Thyroid gland (tissue), 7 donors: ENCODE measurements around the gene GARRE1.

DNA sequence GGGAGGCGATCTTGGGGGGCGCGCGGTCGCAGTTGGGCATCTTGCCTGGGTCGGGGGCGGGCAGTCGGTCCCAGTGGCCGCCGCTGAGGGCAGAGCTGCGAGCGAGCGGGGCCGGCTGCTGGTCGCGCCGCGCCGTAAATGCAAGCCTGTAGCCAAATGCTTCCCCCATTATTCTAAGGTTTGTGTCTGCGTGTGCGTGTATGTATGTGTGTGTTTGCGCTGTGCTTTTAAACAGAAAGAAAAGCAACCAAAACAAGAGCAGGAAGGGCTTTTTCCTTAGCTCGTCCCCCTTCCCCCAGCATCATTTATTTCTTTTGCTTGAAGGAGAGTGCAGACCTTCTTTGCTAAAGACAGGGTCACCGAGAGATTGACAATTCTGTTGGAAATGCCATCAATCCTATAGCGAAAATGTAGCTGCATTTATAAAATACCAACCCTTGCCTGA lies 143.2 kb upstream of the ZNF536 start:
- PRO-cap, 2 experiments, result no peak in any of the 2 experiments
- RAMPAGE, long total RNA, 5 experiments, result no peak in any of the 5 experiments

DNA sequence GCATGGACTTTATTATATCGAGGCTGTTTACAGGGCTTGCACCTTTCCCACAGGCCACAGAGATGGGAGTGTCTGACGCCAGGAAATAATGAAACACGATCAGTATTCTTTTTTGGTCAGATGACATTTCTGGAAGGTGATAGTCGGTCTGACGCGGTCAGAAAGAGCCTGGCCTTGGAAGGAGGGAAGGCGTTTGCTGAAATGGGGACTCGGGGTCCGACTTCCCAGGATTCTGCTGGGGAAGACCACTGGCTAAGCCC lies 11.8 kb upstream of the ZNF536 start:
- PRO-cap, 2 experiments, result no peak in any of the 2 experiments
- RAMPAGE, long total RNA, 5 experiments, result no peak in any of the 5 experiments

DNA sequence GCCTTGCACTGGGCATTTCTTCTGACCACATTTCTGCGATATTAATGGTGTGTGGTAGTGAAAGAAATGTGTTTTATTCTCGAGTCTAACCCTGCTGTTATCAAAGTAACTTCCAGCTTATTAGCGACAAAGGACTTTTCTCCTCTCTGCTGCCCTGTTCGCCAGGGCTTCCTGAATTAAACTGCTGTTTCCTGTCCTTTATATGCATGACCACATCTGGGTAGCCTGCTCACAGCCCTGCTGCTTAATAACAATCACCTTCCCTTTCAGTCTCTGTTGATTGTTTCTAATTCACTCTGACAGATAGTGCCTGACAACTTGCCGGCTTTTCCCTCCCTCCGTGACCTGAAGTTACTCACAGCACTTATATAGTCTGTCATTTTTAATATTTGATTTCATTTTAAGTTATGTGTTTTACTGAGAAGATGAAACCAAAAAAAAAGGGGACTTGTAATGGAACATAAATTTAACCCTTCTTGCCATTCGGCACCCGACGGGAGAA lies 11.4 kb upstream of the ZNF536 start:
- PRO-cap, 2 experiments, result no peak in any of the 2 experiments
- RAMPAGE, long total RNA, 5 experiments, result no peak in any of the 5 experiments

DNA sequence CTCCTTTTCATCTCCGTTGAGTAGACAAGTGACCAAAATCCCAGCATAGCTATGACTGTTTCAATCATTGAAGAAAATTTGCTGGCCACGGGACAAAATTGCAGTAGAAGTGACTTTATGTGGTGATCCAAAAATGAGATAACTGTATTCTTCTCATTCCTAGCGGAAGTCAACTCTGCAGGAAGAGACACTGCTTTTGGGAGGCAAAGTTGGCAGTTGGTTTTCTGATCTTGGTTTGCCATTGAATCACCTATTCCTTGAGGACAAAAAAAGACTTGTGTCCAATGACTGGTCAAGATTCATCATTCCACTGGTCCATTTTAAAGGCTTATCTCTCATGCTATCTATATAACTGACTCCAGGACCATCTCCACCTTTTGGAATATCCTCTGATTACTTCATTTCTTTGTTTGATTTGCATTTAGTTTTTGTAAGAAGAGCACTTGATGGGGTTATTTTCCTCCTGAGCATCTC lies 454.3 kb downstream of the ZNF536 start:
- PRO-cap, 2 experiments, result no peak in any of the 2 experiments
- RAMPAGE, long total RNA, 5 experiments, result no peak in any of the 5 experiments

GRCh38 chr19:31340441-31340763 lies 8.8 kb downstream of the TSHZ3 start:
- PRO-cap, 2 experiments, result no peak in any of the 2 experiments
- RAMPAGE, long total RNA, 5 experiments, result no peak in any of the 5 experiments

DNA sequence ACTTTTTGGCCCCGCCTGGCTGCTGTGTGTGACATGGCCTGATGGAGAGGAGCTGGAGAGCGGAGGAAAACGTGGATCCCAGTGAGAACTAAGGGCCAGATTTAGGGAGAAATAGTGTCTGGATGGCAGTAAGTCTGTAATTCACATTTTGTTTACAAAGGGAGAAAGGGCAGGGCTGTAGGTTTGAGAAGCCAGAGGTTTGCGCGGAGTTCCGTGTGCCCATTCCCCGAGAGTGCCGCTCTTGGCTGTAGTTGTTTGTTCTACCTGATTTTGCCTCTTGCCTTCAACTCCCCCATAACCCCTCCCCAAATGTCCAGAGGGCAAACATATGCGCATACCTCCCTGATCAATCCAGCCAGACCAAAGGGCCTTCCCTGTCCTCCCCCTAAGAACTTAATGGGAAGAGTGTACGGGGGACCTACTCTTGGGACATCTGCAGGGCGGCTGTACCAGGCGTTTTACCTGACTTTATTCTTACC lies 3.3 kb upstream of the TSHZ3 start:
- PRO-cap, 2 experiments, result no peak in any of the 2 experiments
- RAMPAGE, long total RNA, 5 experiments, result no peak in any of the 5 experiments

DNA sequence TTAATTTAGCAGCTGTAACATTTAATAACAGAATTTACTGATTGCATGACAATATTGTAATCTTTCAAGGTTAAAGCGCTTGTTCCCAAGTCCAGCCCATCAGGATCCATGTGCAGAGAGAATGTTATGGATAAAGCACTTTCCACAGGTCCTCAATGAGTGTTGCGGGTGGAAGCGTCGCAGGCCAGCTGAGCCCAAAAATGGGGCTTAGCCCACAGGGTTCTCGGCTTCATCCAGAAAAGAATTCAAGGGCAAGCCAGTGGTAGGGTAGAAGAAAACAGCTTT lies 455.7 kb upstream of the ZNF507 start:
- PRO-cap, 2 experiments, result no peak in any of the 2 experiments
- RAMPAGE, long total RNA, 5 experiments, result no peak in any of the 5 experiments

GRCh38 chr19:32918007-32918713 lies 48.6 kb upstream of the SLC7A9 start:
- PRO-cap, 2 experiments, result no peak in any of the 2 experiments
- RAMPAGE, long total RNA, 5 experiments, result no peak in any of the 5 experiments

DNA sequence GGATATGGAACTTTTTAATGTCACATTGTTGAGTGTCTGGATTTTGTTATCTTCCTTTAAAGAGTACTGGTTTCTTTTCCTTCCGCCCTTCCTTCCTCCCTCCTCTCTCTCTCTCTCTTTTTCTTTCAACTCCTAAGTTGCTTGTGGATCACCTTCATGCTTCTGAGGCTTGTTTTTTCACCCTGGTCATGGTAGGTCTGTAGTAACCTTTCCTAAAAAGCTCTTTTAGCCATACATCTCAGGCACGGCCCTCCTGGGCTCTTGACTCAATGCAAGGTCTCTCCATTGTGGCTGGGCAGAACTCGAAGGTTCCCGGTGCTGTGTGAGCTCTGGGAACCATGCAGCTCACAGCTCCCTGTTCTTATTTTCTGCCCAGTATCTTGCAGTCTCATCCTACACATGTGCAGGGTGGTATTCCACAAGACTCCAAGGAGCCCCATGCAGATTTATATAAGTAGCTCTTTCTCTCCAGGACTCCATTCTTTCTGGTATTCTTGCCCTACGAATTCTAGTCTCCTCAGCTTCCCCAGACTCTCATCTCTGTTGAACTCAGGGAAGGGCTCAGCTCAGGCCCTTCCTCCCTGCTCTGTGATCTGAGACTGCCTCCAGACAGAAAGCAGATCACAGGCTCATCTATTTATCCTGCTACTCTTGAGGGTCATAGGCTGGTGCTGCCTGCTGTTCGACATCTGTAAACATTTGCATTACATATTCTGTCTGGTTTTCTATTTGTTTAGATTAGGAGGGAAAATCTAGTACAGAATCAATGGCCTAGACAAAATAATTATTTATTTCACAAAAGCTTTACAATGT lies 43.3 kb downstream of the CEP89 start:
- PRO-cap, 2 experiments, result no peak in any of the 2 experiments
- RAMPAGE, long total RNA, 5 experiments, result no peak in any of the 5 experiments

DNA sequence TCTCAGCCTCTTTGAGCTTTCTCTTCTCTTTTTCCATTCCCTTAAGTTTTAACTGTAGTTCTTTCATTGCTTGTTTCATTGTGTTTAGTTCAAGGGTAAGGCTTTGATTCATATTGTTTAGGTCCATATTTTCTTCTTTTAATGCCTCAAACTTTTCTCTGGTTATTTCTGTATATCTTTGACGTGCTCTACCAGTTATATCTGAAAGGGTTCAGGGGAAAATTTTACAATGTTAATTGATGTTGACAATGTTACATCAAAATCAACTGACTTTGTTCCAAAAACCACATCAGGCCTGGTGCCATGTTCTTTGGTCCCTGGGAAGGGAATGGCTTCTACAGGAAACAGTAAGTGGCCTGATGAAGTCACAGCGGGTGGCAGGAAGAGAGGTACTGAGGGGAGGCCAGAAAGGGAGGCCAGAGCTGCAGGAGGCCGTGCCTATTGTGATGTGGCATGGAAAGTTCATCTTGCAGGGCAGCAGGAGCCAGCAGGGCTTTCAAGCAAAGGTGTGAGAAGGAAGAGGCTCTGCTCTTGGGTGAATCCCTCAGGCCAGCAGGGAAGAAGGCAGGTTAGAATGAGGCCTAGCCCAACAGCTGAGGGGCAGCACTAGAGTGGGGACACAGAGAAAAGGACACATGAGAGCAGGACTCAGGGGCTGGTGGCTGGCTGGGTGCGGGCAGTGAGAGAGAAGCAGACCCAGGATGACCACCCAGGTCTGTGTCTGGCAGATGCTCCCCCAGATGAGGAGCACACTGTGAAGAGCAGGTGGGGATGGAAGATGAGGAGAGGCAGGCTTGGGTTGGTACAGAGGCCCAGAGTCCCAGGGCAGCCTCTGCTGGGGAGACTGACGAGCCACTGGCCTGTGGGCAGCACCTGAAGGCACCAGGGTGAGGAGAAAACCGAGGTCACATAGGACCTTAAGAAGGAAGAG lies 38.0 kb downstream of the CEP89 start:
- PRO-cap, 2 experiments, result no peak in any of the 2 experiments
- RAMPAGE, long total RNA, 5 experiments, result no peak in any of the 5 experiments

DNA sequence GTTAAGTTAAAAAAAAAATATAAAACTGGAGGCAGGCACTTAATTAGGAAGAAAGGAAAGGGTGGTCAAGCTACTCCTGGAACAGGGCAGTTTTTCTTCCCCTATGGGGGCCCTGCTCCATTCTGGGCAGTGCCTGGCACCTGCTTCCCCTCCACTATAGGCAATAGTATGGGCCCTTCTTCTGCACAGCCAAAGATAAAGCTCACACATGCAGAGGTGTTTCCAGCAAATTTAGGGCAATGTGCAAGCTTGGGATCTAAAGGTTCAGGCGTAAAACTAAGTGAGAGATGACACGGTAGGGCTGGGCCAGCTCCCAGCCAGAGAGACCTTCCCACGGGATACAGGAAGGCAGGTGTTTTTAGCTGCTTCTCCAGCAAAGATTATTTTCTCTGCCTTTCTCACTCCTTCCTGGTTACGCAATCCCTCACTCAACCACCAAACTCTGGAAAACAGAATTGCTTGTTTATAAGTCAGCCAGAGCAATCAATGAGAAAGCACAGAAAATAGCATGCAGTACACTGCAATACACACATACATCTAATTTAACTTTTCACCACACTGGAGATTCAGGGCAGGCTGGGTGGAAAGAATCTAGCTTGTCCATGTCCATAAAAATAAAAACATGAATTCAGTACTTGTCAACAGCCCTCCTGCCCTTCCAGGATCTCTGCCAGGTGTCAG lies 12.4 kb downstream of the RHPN2 start:
- PRO-cap, 2 experiments, result no peak in any of the 2 experiments
- RAMPAGE, long total RNA, 5 experiments, result no peak in any of the 5 experiments

GRCh38 chr19:33177972-33178623 lies 16.0 kb upstream of the LRP3 start:
- PRO-cap, 2 experiments, result no peak in any of the 2 experiments
- RAMPAGE, long total RNA, 5 experiments, result no peak in any of the 5 experiments

- PRO-cap, 2 experiments, result no peak in any of the 2 experiments
- RAMPAGE, long total RNA, 5 experiments, result no peak in any of the 5 experiments
Observed at GRCh38 chr19:33248837-33249740, 23.4 kb upstream of the SLC7A10 start.

DNA sequence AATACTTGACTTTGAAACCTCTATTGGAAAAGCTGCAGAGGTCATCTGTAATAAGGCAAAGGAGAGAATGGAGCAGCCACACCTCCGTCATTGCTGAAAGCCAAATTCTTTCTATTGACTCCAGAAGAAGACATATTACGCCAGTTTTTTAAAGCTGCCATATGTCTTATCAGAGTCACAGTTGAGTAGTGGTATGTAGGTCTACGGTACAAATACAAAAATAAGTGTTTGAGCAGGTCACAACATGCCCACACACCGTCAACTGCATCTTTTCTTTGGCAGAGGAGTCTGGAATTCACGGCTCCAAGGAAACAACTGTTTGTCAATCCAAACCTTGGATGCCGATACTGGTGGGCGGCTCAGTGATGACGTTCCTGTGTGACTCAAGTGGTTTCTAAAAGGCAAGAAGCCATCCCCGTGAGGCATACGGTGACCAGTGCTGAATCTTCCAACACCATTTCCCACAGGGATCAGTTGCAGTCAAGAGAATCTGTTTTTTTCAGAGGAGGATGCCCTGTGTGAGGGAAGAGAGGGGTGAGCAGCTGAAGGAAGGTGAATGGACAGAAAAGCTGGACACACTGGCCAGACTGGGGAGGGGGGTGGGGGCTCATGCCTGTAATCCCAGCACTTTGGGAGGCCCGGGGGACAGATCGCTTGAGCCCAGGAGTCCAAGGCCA lies 23.0 kb upstream of the CEBPG start:
- PRO-cap, 2 experiments, result no peak in any of the 2 experiments
- RAMPAGE, long total RNA, 5 experiments, result no peak in any of the 5 experiments

DNA sequence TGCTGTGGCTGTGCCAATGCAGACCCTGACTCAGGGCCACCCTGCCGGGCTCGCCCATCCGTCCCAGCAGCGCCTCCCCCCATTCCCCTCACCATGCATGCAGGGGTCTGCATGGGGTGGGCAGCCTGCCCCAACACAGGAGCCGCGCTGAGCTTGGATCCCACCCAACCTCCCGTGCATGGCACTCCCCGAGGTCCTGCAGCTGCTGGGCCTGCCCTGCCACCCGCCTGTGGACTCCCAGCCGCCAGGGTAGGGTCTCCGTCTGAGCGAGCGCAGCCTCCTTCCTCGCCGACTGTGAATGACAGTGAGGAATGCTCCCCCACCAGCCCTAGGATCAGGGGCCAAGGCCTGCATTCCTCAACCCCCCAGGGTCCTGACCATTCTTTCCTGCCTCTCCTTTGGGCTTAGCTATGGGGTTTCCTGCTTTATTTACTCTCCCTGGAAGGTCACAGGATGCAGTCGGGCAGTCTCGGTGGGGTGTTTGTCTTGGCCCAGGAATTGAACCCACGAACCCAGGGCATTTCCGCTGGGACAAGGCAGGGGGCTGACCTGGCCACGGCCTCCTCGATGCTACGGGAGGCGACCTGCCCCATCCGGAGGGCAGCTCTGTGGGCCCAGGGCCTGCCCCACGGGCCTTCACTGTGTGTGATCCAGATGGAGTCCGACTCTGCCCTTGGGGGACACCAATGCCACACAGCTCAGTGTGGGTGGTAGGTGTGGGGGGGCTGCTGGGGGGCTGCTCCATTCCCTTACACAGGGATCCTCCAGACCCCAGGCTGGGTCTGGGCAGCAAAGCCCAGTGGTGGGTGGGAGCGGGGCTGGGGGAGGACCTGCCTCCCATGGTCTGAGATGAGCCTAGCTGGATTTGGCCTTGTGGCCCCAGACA lies 23.6 kb downstream of the CEBPG start:
- PRO-cap, 2 experiments, result no peak in any of the 2 experiments
- RAMPAGE, long total RNA, 5 experiments, result no peak in any of the 5 experiments

- PRO-cap, 2 experiments, result no peak in any of the 2 experiments
- RAMPAGE, long total RNA, 5 experiments, result no peak in any of the 5 experiments
Observed at GRCh38 chr19:33502164-33502936, 19.2 kb downstream of the PEPD start.

DNA sequence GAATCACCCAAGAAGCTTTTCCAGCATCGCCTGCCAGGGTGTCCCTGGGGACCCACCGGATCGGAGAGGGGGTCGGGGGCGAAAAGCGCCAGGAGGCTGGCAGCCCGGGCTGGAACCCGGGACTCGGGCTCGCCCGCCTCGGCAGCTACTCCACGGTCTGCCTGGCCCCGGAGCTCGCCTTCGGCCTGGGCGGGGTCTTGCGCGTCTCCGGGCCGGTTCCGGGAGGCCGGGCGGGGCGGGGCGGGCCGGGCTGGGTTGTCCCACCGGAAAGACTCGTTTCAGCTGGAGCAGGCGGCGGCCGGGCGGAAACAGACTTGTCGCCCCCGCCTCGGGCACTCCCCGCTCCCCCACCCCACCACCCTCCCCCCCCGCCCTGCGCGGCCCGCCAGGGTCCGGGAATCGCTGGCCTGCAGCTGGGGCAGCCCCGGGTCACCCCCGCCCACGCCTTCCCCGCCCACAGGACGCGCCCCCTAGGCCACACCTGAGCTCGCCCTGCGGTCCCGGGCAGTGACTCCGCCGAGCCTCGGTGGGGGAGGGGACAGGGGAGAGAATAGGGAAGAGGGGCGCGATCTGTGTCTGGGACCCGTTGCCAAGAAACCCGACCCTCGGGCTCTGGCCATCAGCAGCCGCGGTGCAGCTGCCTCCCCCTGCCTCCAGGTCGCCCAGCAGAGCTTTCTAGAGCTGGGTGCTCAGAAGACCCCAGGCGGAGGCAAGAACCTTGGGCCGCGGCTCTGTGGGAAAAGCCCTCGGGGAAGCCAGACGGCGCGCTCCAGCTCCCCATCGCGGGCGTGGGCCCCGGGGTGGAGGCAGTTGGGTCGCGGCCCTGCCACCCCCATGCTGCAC lies 109.4 kb downstream of the KCTD15 start:
- PRO-cap, 2 experiments, result peak in 2 of 2 experiments; most common plus-strand start position 285 of the sequence (in 2); most common minus-strand start position 147 of the sequence (in 2)
- RAMPAGE, long total RNA, 5 experiments, result start-site peak on the minus strand in 1 of 5 experiments, centred at position 198 of the sequence, 16 reads per replicate

GRCh38 chr19:34218151-34218664 lies 36.1 kb upstream of the GARRE1 start:
- PRO-cap, 2 experiments, result no peak in any of the 2 experiments
- RAMPAGE, long total RNA, 5 experiments, result no peak in any of the 5 experiments

DNA sequence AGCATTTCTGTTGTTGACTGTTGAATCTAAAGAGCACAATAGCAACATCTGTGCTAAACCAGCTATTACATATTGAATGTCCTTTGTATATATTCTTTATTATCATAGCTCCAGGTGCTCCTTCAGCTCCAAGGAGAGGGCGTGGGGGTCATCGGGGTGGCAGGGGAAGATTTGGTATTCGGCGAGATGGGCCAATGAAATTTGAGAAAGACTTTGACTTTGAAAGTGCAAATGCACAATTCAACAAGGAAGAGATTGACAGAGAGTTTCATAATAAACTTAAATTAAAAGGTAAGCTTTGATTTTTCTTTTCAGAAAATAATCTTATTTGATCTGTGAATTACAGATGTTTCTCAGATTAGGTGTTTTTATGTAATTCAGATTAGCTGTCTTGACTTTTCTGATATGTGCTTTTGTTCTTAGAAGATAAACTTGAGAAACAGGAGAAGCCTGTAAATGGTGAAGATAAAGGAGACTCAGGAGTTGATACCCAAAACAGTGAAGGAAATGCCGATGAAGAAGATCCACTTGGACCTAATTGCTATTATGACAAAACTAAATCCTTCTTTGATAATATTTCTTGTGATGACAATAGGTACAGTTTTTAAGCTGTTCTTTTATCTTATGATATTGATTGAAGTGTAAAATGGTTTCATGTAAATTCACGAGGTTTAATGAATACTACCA lies 34.9 kb upstream of the GARRE1 start:
- PRO-cap, 2 experiments, result no peak in any of the 2 experiments
- RAMPAGE, long total RNA, 5 experiments, result no peak in any of the 5 experiments

DNA sequence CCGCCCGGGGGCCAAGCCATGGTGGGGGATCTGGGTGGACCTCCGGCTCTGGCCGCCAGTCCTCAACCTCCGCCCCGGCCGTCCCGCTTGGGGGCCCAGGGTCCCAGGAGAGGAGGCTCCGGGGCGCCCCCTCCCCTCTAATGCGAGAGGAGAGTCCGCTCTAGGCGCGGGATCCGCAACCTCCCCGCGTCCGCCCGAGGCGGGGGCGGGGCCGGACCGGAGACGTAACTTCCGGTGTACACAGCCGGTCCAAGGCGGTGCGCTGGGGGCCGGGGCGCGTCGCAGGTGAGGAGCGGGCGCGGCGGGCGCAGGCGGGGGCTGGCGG lies at the start of gene GARRE1:
TSS of gene GARRE1 (plus strand) at position 225 of the 325 bp plus-strand sequence.
- PRO-cap, 2 experiments, result peak in 2 of 2 experiments; most common plus-strand start position 252 of the sequence (in 2); most common minus-strand start position 196 of the sequence (in 1)
- RAMPAGE, long total RNA, 5 experiments, result start-site peak on the plus strand in 5 of 5 experiments, centred at positions 236 to 250 of the sequence, 41 to 269 reads per replicate